ENCODE results near the genes RARB and LRRC3B.

DNA sequence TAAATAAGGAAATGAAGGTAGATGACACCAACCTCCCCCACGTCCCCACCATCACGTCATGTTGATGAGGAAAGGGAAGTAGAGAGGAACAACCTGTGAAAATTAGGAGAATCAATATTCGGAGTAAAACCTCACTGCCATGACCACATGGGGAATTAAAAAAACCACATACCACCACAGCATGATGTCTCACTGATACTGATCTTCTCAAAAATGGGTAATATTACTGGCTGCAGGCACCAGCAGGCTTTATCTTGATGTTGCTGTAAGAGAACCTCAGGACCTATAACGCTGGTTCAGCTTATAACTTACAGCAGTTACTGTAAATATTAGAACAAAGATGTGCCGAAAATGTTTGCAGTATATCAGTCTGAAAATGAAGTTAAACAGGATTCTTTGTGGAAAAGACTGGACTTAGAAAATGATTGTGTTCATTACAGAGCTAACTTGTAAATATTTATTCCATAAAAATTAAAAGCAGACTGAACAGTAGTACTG lies 64.1 kb downstream of the KAT2B start:
- PRO-cap: no peak

DNA sequence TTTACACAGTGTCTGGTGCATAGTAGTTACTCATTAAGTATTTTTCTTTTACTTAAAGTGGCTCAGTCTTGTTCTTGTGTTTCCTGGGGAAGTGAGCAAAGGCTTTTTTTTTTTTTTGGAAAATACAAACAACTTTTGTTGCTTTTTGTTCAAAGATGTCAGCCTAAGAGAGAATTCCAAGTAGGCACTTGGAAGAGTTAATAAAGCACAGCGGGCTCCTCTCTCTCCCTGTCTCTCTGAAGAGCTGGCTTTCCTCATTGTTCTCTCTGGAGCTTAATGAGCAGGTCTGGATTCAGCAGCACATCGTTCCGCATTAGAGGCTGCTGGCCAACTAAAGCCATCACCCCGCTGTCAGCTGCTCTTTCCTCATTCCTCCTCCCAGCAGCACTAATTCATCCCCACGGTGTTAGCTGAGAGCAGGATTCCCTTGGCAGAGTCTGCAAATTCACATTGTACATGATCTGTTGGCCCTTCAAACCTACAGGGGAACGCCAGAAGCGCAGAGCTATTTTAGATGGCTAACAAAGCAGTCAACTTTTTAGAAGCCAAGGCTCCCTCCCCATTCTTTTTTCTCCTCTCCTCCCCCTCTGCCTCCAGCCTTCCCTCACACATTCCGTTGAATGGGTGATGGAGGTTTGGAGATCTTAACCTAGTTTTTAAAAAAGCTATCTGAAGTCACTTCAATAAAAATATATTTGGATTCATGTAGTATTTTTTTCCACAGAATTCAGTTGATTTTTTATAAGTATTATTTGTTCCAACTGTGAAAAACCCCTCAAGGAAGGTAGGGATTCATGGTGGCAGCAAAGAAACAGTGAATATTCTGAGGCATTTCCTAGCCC lies 44.1 kb downstream of the SGO1 start:
- PRO-cap: no peak

GRCh38 chr3:21419016-21419432 lies 332.0 kb downstream of the ZNF385D start:
- PRO-cap: no peak

- PRO-cap: no peak
These were observed 45.3 kb downstream of the ZNF385D start for GRCh38 chr3:21705742-21706022.

- PRO-cap: no peak
These were observed 370.1 kb upstream of the ZNF385D start for GRCh38 chr3:22121017-22121590.

DNA sequence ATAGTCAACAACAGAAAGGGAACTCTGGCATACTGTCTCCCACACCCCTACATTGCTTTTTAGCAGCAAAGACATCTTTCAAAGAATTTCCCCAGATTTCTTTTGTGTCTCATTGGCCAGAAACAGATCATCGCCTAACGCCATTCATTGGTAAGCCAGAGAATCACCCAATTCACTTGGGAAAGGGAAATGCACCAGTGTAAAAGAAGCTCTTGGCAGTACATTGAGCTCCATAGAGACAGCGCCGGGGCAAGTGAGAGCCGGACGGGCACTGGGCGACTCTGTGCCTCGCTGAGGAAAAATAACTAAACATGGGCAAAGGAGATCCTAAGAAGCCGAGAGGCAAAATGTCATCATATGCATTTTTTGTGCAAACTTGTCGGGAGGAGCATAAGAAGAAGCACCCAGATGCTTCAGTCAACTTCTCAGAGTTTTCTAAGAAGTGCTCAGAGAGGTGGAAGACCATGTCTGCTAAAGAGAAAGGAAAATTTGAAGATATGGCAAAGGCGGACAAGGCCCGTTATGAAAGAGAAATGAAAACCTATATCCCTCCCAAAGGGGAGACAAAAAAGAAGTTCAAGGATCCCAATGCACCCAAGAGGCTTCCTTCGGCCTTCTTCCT lies 630.6 kb upstream of the ZNF385D start:
- PRO-cap: unidirectional peak, plus-strand start at position 233 of the sequence

- PRO-cap: no peak
These were observed 866 bp downstream of the UBE2E1 start for GRCh38 chr3:23806418-23807223.

GRCh38 chr3:23810234-23811292 lies 4.8 kb downstream of the UBE2E1 start:
- PRO-cap: unidirectional peak, plus-strand start at chr3:23810399; unidirectional peak, plus-strand start at chr3:23810443; unidirectional peak, plus-strand start at chr3:23810454; bidirectional peak, plus-strand start at chr3:23810944, minus-strand start at chr3:23810891; bidirectional peak, plus-strand start at chr3:23811182, minus-strand start at chr3:23811104

DNA sequence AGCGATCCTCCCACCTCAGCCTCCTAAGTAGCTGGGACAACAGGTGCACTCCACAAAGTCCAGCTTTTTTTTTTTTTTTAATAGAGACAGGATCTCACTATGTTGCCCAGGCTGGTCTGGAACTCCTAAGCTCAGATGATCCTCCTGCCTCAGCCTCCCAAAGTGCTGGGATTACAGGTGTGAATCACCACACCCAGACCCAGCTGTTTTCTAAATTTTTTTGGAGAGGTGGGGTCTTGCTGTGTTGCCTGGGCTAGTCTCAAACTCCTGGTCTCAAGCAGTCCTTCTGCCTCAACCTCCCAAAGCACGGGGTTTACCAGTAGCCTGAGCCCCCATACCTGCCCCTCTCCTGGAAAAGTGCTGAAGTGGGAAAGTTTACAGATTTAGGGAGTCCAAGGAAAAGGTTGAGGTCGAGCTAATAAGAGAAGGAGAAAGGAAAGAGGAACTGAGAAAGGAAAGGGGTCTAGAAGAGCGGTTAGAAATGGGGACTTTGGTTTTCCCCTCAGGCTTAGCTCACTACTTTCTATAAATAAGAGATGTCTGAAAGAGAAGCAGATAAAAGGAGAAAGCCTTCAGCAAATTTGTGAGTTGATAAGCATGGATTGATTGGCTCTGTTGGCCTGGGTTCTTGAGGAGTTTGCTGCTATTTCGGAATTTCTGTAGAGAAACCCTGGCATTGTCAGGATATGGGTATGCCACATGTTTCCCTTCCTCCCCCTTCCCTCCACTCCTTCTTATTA lies 23.7 kb downstream of the UBE2E1 start:
- PRO-cap: no peak

DNA sequence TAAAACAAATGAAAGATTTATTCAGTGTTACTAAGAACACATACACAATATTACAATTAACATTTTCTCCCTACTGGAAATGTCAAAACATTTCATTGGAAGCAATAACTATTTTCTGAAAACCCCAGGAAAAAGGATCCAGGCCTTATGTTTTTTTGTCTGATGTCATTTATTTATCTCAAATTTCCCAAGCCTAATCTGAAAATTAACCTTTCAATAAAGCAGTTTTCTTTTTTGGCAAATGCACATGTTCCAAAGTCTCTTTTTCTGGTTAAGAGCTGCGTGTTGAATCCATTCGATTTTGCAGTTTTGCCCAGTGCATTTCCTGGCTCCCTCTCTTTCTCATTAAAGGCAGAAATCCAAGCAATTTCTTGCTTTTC lies 222.3 kb downstream of the NR1D2 start:
- PRO-cap: no peak

DNA sequence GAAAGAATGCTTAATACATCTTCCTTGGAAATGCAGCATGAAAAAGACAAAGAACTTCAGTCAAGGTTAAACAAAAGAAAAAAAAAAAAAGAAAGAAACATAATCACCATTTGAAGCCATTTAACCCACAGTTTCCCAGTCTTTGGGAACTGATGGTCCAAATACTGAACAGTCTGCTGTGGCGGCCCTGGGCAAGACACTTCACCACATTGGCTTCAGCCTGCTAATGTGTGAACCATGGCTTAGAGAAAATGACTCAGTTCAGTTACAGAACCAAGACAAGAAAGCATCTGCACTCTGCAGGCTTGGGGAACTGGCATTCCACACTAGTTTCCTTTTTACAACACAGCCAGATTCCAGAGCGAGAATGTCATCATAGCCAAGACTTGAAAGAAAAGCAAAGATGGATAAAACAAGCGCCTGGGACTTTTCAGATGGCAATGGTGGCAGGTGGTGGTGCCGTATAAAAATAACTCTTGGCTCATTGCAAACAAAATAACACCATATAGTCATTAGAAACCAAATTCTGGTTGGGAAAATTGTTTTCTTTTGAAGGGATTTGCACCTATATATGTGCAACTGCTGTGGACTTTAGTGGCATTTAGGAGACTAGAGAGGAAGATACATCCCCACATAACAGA lies 273.8 kb downstream of the THRB start:
- PRO-cap: no peak

- PRO-cap: no peak
These were observed 234.1 kb downstream of the THRB start for GRCh38 chr3:24260417-24261020.

- PRO-cap: no peak
These were observed 165.5 kb downstream of the THRB start for GRCh38 chr3:24328942-24329777.

DNA sequence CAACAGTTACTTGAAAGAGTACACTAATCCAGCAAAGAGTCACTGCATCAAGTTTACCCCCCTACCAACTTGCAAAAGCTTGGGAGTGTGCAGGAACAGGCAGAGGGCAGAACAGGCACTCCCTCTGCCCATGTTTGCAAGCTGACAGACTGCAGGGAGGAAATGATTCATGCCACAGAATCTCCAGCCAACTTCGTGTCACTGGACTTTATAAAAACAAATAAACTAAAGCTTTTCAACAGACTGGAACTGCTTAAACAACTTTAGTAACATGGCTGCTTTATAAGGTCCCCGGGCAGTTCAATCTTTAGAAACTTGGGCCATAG lies 129.5 kb downstream of the THRB start:
- PRO-cap: no peak

- PRO-cap: bidirectional peak, plus-strand start at chr3:24495619, minus-strand start at chr3:24495487; bidirectional peak, plus-strand start at chr3:24495753, minus-strand start at chr3:24495701; unidirectional peak, minus-strand start at chr3:24495862
These were observed 950 bp upstream of the THRB start for GRCh38 chr3:24495371-24496228.

DNA sequence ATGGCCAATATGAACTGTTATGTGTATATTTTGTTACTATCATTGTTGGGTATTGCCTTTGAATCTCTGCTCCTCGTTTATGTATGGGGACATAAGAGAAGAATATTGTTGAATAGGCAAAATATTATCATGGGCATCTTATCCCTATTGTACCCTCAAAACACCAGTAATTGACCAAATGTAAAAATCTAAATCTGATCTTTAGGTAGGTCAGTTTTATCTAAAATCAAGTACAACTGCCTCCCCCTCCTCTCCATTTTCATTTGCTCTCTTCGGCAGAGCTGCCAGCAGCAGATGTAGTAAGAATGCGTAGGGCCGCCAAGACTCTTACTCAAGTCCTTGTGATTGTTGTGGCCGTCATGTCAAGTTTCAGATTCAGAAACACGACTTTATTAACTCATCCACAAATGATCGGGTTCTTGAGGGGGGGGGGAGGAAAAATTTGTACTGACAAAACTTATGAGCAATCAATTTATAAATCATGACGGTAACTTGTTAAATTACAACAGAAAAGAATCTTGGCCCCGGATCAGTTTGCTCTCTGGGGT lies 106.8 kb upstream of the THRB start:
- PRO-cap: no peak

DNA sequence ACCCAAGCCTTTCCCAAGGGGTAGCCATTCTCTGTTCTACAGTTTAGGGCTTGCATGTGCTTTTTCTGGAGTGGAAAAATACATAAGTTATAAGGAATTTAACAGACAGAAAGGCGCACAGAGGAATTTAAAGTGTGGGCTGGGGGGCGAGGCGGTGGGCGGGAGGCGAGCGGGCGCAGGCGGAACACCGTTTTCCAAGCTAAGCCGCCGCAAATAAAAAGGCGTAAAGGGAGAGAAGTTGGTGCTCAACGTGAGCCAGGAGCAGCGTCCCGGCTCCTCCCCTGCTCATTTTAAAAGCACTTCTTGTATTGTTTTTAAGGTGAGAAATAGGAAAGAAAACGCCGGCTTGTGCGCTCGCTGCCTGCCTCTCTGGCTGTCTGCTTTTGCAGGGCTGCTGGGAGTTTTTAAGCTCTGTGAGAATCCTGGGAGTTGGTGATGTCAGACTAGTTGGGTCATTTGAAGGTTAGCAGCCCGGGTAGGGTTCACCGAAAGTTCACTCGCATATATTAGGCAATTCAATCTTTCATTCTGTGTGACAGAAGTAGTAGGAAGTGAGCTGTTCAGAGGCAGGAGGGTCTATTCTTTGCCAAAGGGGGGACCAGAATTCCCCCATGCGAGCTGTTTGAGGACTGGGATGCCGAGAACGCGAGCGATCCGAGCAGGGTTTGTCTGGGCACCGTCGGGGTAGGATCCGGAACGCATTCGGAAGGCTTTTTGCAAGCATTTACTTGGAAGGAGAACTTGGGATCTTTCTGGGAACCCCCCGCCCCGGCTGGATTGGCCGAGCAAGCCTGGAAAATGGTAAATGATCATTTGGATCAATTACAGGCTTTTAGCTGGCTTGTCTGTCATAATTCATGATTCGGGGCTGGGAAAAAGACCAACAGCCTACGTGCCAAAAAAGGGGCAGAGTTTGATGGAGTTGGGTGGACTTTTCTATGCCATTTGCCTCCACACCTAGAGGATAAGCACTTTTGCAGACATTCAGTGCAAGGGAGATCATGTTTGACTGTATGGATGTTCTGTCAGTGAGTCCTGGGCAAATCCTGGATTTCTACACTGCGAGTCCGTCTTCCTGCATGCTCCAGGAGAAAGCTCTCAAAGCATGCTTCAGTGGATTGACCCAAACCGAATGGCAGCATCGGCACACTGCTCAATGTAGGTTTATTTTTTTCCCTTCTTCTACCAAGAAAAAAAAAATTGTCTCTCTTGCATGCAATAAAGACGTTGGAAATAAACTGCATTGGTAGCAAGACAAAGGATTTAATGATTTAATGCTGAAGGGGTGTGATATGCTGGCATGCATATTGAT lies at the start of gene RARB:
Gene RARB (plus strand): TSS at position 533 of the 1,312 bp plus-strand sequence.
- PRO-cap: unidirectional peak, minus-strand start at position 211 of the sequence; bidirectional peak, plus-strand start at position 661 of the sequence, minus-strand start at position 379 of the sequence

DNA sequence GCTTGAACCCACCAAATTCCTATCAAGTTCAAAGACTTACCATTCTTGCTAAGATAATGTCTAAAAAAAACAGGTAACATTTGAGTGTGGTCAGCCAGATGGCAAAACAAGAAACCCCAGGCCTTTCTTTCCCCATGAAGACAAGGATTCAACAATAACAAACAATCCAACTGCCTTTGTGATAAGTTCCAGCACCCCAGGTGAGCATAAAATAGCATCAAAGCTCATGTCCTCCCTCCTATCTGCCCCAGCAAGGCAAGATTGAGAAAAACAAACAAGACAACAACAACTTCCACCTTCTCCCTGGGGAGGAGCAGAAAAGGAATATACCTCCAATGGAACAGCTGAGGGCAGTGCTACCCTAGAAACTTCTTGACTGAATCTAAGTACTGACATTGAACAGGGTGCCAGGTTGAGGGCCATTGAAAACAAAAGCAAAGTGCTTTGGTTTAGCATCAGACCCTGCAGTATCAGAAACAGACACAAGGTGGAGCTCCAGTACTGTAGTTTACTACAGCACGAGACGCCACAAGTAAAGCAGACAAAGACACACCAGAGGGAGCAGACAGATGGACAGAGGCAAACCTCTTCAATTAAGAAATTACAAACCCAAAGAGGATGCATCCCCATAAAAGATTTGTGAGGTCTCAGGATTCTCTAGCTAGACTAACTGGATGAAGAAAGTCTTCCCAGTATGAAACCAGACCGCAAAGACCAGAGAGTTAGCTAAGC lies 16.8 kb downstream of the TOP2B start:
- PRO-cap: no peak

GRCh38 chr3:25665002-25665779 lies 484 bp upstream of the TOP2B start:
- PRO-cap: bidirectional peak, plus-strand start at chr3:25665092, minus-strand start at chr3:25664907

DNA sequence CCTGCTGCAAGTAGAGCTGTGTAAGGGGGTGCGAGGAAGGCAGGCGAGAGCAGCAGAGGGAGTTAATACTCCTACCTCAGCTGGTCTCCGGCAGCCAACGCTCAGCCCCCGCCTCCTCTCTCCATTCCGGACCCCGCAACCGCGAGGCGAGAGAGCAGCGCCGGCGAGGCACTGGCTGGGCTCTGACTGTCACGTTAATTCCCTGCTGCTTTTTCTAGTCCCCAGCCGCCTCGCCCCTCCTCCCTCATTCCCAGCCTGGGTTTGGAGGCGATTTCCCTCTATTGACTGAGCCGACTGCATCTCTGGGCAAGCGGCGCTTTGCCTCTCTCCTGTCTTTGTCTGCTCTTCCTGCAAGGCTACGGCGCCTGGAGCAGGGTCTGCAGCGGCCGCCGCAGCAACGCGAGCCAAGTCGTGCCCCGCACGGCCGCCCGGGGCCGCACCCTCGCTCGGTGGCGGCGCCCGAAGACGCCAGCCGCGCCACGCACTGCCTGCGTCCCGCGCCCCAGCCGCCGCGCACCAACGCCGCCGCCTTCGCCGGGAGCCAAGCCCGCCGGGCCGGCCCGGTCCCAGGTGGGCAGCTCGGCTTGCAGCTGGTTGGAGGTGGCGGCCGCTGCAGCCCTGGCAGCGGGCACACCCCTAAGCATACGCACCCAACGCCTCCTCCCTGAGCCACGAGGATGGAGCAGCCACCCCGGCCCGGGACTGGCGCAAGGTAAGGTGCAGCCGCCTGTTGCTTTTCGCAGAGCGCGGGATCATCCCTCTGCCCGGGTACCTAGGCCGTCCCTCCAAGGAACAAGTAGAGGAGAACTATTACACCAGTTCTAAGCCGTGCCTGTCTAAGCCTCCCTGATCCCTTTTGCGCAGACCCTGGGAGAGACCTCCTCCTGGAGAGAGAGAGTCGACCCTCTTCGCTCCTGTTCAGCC lies at the start of gene LRRC3B:
Gene LRRC3B (plus strand): TSS at position 247 of the 924 bp plus-strand sequence.
- PRO-cap: no peak

Measured in type B pancreatic cell (in vitro differentiated cells).